Peripheral blood mononuclear cell (primary cell): ENCODE results near the gene ABCB11.

DNA sequence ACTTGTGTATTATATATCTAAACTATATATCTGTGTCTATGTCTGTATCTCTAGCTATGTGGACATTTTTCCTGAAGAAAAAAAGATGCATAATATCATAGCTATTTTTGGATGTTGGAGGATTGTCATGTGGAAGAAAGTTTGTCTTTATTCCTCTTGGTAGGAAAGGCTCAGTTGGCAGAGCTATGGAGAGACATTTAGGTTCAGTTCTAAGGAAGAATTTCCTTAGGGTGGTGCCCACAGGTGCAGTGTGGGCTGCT, 68.7 kb downstream of the CERS6 start:
- PRO-cap, 8 experiments, result no peak in any of the 8 experiments

DNA sequence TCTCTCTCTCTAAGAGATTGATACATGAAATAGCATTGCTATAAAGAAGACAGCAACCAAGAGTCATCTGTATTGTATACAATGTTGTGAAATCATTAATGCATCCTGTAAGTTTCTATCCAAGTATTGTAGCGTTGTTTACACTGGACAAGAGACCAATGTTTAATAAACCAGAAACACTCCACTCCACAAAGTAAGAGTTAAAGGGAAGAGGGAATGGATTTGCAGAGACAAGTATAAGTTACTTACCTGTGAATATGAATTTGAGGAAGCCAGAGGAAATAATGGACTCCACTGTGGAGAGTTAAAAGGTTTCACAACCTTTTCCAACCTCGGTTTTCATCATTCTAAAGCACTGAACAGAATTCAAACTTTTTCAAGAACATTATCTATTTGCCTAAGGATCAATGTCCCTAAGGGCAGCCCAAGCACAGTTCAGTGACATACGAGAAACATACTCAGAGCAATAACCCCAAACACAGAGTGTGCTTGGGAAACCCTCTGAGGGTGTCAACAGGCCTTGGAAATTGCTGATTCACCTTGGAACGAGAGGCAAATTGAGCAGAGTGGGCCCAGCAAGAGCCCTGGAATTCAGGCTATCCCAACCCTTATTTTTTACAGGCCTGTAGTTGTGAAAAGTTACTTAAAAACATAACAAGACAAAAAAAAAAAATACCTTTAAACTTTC, at the start of gene ABCB11:
TSS of gene ABCB11 (minus strand) at position 349 of the 688 bp plus-strand sequence.
- PRO-cap, 8 experiments, result no peak in any of the 8 experiments

GRCh38 chr2:169074043-169075003, 5.0 kb downstream of the DHRS9 start:
- PRO-cap, 8 experiments, result no peak in any of the 8 experiments

- PRO-cap, 8 experiments, result no peak in any of the 8 experiments
These were observed 1.6 kb downstream of the PPIG start for GRCh38 chr2:169585657-169586176.

- PRO-cap, 8 experiments, result peak in 2 of 8 experiments; most common plus-strand start chr2:169636716 (in 2)
These were observed 52.5 kb downstream of the PPIG start for GRCh38 chr2:169636404-169637233.

DNA sequence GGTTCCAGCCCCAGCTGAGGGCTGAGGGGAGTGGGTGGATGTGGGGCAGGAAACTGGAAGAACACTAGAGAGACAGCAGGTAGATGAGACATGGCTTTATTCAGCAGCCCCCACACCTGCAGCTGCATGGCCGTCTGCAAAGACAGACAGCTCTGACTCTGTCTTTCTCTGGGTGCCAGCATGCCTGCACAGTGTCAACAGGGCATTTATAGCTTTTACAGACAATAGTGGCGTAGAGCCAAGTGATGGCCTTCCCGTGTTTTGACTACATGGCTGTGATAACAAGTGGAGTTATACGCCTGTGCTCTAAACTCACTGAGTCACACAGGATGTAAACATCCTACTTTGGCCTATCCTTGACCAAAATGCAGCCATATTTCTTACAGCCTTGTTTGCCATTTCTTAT, 16.4 kb upstream of the KLHL23 start:
- PRO-cap, 8 experiments, result no peak in any of the 8 experiments

DNA sequence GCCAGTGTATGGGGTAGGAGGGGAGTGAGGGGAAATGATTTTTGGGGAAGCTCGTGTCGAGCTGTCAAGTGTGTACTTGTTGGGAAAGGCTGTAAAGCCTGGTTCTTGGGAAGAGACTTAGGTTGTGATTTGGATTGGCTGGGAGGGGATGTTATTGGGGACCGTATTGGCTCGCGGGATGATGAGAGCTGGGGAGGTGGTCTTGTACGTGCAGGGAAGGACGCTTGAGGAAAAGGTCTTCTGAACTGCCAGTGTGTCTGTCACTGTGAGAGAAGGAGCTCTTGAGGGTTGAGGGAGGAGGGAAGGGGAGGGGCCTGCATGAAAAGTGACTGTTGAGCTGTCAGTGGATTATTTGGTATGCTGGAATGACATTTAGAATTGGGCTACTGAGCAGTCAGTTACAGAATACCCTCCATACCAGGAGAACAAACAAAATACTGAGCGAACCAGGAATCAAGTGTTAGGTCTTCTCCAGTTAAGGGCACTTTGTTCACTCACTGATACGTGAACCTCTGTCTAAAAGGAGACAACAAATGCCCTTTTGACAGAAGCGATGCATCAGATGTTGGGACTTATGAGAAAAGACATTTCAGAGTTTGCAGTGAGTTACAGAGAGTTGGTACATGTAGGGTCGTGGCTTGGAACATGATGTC, 1.2 kb downstream of the UBR3 start:
- PRO-cap, 8 experiments, result peak in 1 of 8 experiments; most common minus-strand start position 262 of the sequence (in 1)

DNA sequence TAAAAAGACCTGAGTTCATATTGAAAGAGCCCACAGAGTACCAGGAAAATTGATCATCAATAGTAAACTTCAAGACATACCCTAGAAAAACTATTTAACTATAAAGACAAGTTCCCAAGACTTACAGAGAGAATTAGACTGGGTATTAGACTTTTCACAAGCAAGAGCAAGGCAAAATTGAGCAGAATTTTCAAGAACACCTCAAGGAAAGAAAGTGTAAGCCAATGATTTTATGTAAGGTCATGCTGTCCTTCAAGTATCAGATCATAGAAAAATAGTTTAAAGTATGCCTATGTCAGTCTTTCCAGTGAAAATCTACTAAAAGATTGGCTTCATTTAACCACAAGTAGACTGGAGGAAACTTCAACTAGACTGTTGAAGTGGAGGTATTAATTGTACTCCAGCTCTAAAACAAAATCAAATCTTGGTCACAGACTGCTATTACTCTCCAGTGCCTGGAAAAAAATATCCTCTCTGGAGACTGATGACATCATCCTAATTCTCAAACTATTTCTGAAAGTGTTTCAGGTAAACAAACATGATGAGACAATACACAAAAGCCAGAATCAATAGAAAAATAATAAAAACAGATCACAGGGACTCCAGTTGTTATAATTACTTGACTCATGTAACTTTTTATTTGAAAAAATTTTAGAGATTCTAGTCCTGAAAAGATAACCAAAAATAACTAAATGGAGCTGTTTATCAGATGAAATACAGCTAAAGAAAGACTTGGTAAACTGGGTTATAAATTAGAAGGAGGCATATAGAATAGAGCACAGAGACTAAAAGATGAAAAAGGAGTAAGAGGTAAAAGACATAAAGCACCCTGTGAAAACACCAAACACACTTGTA, 87.8 kb upstream of the MYO3B start:
- PRO-cap, 8 experiments, result no peak in any of the 8 experiments

DNA sequence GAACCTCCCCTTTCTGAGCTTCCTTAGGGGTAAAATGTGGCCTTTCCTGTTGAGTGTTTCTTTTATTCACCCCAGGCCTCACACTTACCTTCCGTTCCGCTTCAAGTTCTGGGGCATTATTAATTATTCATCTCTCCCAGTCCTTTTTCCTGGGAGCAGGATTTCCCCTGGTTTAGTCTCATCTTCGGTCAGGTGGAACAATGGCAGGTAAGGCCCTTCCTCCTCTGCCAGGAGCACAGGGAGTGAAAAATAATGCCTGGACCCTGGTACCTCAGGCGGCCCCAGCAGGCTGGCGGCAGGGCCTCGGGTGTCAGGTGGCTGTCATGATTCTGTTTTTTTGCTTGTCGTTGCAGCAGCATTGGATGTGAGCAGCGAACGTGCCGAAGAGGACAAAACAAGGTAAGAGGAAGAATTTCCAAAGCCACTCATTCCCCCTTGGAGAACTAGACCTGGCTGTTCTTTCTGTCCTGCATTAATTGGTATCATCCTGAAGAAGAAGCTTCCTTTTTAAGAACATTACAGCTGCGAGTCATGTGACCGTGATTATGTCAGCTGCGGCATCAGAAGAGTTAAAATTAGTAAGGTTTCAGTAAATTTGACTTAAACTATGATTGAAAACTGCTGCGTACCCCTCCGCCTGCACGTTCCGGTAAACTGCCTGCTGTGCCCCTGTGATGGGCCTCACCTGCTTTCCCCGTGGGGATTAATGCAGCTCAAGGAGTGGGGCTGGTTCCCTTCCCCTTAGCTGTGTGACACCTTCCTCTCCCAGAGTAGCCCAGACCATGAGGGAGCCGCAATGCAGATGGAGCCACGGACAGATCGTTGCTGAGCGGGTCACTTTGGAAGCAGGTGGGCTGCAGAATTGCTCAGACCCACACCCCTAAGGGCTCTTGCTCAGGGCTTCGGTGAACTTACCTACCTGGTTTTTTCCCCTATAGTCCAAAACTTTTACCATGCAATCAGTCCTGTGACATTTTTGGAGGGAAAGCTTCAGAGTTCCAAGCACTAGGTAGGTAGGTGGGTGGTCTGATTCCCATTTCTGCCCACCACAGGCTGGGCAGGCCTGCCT, 36.2 kb upstream of the MYO3B start:
- PRO-cap, 8 experiments, result no peak in any of the 8 experiments

DNA sequence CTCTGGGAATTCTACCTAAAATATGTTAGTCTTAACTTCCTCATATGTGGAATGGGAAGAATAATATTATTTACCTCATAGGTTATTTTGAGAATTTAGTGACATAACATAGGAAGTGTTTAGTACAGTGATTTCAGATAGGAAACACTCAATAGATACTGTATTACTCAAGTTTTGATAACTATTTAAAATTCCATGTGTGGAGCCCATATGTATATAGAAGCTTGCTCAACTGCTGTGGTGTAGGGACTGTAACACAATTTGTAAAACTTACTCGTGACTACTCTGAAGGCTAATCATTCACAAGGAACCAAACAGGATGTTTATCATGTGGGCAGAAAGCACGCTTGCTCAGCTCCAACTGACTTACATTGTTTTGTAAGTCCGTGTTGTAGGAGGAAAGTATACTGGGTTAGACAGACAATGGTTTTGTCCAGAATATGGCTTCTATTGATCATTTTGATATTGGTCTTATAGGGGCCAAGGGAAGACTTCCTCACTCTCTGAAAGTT, 259.6 kb upstream of the SP5 start:
- PRO-cap, 8 experiments, result no peak in any of the 8 experiments

GRCh38 chr2:170714976-170715085, 306 bp upstream of the SP5 start:
- PRO-cap, 8 experiments, result no peak in any of the 8 experiments

DNA sequence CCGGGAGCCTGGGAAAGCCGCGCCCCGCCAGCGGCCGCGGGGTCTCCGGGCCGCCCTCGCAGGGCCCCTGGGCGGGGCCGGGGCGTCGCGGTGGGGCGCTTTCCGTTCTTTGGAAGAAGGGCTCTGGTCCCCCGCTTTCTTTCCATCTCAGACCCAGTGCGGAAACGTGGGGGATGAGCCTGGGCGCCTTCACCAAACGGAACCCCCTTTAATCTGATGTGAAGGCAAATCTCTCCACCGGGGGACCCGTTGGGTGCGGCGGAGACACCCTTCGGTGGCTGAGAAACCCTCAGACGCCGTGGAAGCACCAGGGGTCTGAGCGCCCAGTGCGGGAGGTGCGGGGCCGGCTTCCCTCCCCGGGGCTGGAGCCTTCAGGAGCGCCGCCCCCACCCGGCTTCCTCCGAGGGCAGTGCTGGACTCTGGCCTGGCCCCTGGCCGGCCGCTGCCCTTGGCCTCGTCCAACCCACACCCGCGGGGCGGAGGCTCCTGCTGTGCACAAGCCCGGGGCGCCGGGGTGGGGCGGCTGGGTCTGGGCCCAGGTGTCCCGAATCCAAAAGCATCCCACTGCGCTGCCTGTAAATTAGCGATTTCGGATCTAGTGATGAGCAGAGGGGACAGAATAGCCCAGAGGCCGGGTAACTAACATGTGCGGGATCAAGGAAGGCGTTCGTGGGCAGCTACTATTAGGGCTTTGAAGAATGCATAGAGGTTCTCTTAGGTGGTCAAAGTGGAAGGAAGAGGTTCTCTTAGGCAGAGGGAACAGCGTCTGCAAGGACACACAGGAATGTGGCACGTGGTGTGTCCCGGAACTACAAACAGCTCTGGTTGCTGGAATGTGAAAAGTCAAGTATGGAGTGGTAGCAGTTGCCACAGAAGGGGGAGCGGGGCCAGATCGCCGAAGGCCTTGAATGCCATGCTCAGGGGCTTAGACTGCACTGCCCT, 44.8 kb downstream of the GORASP2 start:
- PRO-cap, 8 experiments, result peak in 8 of 8 experiments; most common plus-strand start position 156 of the sequence (in 8)

DNA sequence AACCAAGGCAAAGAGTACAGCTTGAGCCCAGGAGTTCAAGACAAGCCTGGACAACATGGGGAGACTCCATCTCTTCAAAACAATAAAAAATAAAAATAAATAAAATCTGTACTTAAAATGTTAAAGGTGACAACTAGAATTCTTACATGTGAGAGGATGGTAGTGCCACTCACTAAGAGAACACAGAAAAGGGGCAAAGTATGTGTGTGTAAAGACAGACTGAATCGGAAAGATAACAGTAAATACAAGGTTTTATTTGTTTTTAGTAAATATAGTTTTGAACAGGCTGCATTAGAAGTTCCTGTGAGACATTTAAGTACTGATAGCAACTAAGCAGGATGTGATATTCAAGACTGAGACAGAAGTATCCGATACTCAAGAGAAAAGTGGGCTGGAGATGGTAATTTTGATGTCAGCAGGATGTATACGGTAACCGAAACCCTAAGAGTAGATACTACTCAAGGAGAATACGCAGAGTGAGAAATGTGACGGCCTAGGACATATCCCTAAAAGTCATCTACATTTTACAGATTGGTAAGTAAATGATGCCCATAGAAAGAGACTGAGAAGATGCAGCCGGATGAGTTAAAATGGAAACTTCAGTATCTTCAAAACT, 115.2 kb downstream of the GORASP2 start:
- PRO-cap, 8 experiments, result peak in 1 of 8 experiments; most common plus-strand start position 472 of the sequence (in 1)

GRCh38 chr2:171086429-171087149, 74.1 kb downstream of the TLK1 start:
- PRO-cap, 8 experiments, result peak in 1 of 8 experiments; most common plus-strand start chr2:171086710 (in 1)

GRCh38 chr2:171139711-171140234, 20.9 kb downstream of the TLK1 start:
- PRO-cap, 8 experiments, result no peak in any of the 8 experiments

DNA sequence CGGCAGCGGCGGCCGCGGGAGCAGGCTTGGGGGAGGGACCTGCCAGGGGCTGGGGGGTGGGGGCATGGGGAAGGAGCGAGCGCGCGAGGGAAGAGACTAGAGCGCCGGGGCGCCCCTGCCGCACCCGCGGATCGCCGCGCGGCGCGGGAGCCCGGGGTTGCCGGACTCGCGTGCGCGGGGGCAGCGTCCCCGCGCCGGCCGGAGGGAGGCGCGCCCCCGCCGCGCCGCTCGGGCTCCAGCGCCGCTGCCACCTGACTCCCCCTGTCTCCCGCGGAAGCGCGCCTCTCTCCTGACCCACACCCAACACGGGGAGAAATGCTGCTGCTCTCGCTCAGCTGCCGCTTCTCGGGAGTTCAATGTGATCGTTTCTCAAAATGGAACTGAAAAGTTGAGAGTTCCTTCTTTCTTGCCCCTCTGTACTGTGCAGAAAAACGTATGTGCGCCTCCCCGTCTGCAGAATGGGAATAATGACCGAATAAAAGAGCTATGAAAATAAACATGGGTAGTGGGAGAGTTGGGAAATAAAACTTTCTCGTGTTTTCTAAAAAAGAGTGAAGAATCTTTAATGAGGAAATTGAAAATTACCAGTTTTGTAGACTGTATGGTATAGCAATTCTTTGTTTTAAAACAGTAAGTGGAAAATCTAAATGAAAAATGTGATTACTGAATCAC, 429 bp upstream of the TLK1 start:
- PRO-cap, 8 experiments, result peak in 5 of 8 experiments; most common plus-strand start position 92 of the sequence (in 3); most common minus-strand start position 316 of the sequence (in 1)

DNA sequence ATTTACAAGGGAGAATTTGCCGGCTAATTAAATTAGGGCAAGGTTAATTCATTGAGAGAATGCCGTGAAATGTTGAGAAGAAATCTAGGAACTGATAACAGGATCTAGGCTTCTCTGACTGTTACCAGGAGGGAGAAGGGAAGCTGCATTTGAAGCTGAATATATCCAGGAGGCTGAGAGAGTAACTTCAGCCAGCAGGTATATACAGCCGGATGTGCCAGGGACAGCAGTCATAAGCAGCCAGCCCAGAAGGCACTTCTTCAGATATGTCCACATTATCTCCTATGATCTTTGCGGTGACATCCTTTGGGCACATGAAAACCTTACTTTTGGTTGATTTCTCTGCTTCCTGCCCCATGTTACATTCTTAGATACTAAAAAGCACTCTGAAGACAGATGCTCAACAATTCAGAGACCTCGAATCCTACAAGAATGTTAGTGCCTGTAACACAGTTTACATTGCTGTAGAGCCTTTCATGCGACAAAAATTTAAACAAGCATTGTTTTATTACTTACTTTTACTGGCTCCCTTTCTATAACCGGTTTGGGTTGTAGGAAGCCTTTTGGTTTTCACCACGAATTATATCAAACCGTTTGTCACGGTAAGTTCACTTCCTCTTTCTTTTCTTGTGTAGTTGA, 50.2 kb upstream of the TLK1 start:
- PRO-cap, 8 experiments, result no peak in any of the 8 experiments

DNA sequence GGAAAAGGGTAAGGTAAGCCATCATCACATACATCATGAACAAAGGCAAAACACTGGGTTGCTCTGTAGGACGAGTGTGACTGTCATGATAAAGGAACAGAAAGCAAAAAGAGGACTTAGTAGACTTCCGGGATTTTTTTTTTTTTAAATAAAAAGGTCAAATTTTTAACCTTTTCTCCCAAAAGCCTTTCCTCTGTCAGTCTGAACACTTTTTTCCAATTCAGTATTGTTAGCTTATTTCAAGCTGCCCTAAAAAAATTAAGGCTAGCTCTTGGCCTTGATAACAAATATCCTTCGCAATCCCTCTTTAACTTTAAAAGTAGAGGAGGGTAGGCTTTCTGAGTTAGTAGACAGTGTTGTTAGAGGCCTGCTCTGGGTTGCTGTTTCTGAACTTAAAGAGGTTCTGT, 103.2 kb downstream of the METTL8 start:
- PRO-cap, 8 experiments, result no peak in any of the 8 experiments

GRCh38 chr2:171480876-171481680, 41.2 kb upstream of the CYBRD1 start:
- PRO-cap, 8 experiments, result no peak in any of the 8 experiments

- PRO-cap, 8 experiments, result no peak in any of the 8 experiments
These were observed 31.8 kb upstream of the CYBRD1 start for GRCh38 chr2:171490312-171491072.